Suprapubic skin (tissue), 4 donors: ENCODE measurements around a stretch of chr21.

GRCh38 chr21:44931029-44931873 is 8.6 kb upstream of the SLX9 start:
- PRO-cap, result no peak
- RAMPAGE, long total RNA, 4 experiments, result no peak in any of the 4 experiments

GRCh38 chr21:44952484-44953106 is 12.8 kb downstream of the SLX9 start:
- PRO-cap, result no peak
- RAMPAGE, long total RNA, 4 experiments, result no peak in any of the 4 experiments

GRCh38 chr21:44989444-44989981 is 49.7 kb downstream of the SLX9 start:
- PRO-cap, result no peak
- RAMPAGE, long total RNA, 4 experiments, result no peak in any of the 4 experiments

- PRO-cap, result no peak
- RAMPAGE, long total RNA, 4 experiments, result no peak in any of the 4 experiments
Measured at GRCh38 chr21:45012289-45012966, 62.0 kb upstream of the ADARB1 start.

DNA sequence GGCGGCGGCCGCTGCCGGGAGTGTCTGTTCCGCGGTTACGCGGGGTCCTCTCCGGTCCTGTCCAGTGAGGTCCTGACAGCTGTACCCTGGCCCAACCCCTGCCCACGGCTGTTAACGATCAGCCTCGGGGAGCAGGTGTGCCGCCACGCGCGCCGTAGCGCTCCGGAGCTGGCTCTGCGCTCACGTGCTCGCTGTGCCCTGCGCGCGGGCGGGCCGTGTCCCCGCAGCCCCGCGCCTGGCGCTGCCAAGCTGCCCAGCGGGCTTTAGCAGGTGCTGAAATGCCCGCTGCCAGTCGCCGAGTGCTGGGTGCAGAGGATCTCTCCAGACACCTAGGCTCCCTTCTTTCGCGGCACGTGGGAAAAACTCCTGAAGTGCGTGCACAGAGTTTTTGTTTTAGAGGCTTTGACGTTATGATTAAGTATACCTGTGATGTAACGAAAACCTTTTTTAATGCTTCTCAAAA is 26.7 kb downstream of the ADARB1 start:
- PRO-cap, result no peak
- RAMPAGE, long total RNA, 4 experiments, result no peak in any of the 4 experiments

GRCh38 chr21:45130215-45131059 is 56.1 kb downstream of the ADARB1 start:
- PRO-cap, result no peak
- RAMPAGE, long total RNA, 4 experiments, result no peak in any of the 4 experiments

GRCh38 chr21:45134747-45135608 is 60.6 kb downstream of the ADARB1 start:
- PRO-cap, result no peak
- RAMPAGE, long total RNA, 4 experiments, result no peak in any of the 4 experiments

- PRO-cap, result no peak
- RAMPAGE, long total RNA, 4 experiments, result no peak in any of the 4 experiments
Measured at GRCh38 chr21:45138102-45138613, 63.8 kb downstream of the ADARB1 start.

GRCh38 chr21:45249745-45250163 is 37.9 kb downstream of the POFUT2 start:
- PRO-cap, result no peak
- RAMPAGE, long total RNA, 4 experiments, result no peak in any of the 4 experiments

DNA sequence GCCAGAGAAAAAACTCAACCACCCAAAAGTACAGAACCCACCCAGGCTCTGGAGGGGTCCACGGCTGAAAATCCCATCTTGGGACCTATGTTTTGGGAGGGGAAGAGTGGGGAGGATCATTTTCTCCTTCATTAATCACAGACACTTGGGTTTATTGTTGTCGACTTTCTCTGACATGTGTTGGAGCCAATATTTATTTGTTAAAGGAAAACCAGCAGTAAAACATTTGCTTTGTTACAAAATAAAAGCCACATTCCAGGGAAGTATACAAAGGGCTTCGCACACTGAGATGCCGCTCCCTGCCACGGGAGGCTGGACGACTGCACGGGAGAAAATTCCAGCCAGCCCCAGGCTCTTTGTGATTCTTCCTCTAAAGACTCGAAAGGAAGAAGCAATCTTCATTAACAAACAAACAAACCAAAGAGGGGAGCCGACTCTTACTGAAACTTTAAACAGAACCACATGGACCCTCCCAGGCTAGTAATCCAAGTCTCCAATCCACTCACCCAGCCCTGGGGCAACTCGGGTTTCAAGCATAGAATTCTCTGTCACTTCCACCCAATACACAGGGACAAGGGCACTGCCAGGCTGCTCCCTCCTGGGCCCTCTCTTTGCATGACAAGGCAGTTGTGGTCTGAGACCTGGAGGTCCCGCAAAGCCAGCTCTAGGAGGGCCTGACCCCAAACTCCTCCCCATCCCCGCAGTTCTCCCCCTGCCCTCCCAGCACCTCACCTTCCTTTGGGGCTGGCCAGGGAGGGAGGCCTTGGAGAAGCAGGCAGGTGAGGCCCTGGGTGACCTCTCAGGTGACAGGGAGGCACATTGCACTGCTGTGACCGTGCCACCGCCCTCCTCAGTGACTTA is 26.7 kb upstream of the COL18A1 start:
- PRO-cap, result no peak
- RAMPAGE, long total RNA, 4 experiments, result no peak in any of the 4 experiments

- PRO-cap, result no peak
- RAMPAGE, long total RNA, 4 experiments, result no peak in any of the 4 experiments
Measured at GRCh38 chr21:45427536-45428274, 22.7 kb downstream of the COL18A1 start.

DNA sequence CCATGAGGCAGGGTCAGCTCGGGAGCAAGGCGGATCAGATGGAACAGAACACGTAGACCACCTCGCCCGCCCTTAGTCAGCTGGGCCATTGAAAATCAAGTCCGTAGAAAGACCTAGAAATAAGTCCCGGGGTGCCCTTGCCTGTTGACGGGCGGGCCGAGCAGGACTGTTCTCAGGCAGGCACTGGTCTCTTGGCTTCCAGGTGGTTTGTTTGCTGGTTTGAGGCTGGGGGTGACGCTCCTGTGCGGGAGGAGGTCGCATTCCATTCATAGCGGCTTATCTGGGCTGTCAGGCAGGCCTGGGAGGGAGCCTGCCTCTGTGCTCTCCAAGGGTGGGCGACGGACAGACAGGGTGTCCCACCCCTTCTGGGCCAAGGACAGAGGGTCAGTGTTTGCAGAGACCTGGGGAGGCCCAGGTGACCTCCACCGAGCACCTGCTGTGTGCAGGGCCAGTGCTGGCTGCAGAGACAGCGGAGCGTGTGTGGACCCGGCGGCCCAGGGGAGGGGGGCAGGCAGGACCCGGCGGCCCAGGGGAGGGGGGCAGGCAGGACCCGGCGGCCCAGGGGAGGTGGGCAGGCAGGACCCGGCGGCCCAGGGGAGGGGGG is 26.0 kb downstream of the COL18A1 start:
- PRO-cap, result no peak
- RAMPAGE, long total RNA, 4 experiments, result no peak in any of the 4 experiments

- PRO-cap, result no peak
- RAMPAGE, long total RNA, 4 experiments, result no peak in any of the 4 experiments
Measured at GRCh38 chr21:45440609-45441301, 35.8 kb downstream of the COL18A1 start.

DNA sequence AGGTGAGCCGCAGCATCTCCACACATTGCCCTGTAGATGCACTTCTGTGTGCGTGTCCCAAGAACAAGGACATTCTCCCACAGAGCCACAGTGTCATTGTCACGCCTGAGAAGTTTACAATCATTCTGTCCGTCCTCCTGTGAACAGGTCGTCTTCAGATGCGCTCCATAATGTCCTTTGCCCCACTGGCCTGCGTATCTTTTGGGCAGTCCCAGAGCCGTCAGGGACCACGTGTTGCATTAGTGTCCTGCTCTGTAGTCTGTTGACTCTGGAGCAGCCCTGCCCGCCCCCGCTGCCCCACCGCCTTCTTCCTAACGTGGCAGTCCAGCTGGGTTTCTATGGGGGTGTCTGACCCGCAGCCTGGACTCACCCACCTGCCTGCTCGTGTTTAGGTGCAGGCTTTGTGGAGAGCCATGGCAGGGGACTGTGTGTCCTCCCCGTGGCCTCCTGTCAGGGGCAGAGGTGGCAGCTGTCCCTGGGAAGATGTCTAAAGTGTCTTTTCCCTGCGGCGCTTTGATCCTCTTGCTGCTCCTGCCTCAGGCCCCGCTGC is 43.7 kb downstream of the COL18A1 start:
- PRO-cap, result no peak
- RAMPAGE, long total RNA, 4 experiments, result no peak in any of the 4 experiments

- PRO-cap, result no peak
- RAMPAGE, long total RNA, 4 experiments, result start-site peak on the plus strand in 1 of 4 experiments, at chr21:45486948-45486960 at its widest, 18 reads per replicate
Measured at GRCh38 chr21:45486695-45487058, 55.6 kb downstream of the SLC19A1 start.

GRCh38 chr21:45490154-45490505 is 52.1 kb downstream of the SLC19A1 start:
- PRO-cap, result no peak
- RAMPAGE, long total RNA, 4 experiments, result start-site peak on the plus strand in 1 of 4 experiments, at chr21:45490281-45490346 at its widest, 39 reads per replicate

- PRO-cap, result no peak
- RAMPAGE, long total RNA, 4 experiments, result no peak in any of the 4 experiments
Measured at GRCh38 chr21:45494514-45495216, 47.6 kb downstream of the SLC19A1 start.

- PRO-cap, result no peak
- RAMPAGE, long total RNA, 4 experiments, result no peak in any of the 4 experiments
Measured at GRCh38 chr21:45498762-45499377, 43.4 kb downstream of the SLC19A1 start.

DNA sequence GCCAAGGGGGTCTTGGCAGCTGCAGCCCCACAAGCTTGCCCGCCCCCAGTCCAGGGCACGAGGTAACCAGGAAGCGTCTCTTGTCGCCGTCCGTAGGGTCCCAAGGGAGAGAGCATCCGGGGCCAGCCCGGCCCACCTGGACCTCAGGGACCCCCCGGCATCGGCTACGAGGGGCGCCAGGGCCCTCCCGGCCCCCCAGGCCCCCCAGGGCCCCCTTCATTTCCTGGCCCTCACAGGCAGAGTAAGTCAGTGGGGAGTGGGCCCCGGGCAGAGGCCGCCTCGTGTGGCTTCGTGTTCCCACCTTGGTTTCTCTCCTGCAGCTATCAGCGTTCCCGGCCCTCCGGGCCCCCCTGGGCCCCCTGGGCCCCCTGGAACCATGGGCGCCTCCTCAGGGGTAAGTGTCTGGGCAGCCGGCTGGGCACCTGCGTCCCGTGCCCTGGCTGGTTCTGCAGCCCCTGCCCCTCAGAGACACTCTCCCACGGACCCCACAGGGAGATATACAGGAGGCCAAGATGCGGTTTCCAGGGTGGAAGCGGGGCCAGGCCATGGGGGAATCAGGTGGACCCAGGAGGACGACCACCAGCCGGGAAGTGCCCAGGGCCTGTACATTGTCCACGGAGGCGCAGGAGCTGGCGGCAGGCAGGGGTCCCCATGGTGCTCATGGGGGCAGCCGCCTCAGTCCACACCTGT is 37.1 kb downstream of the SLC19A1 start:
- PRO-cap, result no peak
- RAMPAGE, long total RNA, 4 experiments, result start-site peak on the plus strand in 1 of 4 experiments, centred at position 136 of the sequence, 31 reads per replicate

GRCh38 chr21:45527707-45527906 is 14.6 kb downstream of the SLC19A1 start:
- PRO-cap, result no peak
- RAMPAGE, long total RNA, 4 experiments, result no peak in any of the 4 experiments